ENCODE measurements around a stretch of chr2.

GRCh38 chr2:120802117-120802575, 66.5 kb downstream of the GLI2 start:
- RRBS = no CpG with 5 or more reads among the region's 6 CpGs

- RRBS = 0% methylated on average over 5 of the region's 14 CpGs
Observed at GRCh38 chr2:121071005-121071446, 214.0 kb downstream of the TFCP2L1 start.

DNA sequence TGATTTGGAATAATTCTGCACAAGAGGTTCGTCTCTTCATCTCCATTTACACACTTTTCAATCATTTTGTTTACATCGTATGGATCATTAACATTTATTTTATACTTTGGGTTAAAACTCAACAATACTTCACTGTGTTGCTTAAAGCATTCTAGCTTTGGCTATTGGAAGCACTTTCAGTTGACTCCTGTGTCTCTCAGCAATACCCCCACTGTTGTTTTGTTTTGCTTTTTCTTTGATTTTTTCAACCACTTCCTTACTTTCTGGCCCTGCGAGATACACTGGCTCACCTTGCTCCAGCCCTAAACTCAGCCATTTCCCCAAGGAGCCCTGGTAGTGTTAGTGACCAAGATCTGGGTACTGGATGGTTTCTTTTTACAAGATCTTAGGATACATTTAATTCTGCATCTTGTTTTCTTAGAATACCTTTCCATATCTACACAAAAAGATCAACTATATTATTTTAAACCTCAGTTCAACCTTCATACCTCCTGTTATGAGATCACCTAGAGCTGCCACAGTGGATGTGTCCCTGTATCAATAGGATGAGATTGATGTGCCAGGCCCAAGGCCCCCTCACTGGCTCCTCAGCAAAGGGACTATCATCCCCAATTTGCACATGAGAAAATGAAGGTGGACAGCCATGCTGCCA, 161.3 kb downstream of the CLASP1 start:
- RRBS = no CpG with 5 or more reads among the region's 3 CpGs

GRCh38 chr2:121489987-121490495, 159.2 kb downstream of the CLASP1 start:
- RRBS = no CpG with 5 or more reads among the region's 1 CpG

DNA sequence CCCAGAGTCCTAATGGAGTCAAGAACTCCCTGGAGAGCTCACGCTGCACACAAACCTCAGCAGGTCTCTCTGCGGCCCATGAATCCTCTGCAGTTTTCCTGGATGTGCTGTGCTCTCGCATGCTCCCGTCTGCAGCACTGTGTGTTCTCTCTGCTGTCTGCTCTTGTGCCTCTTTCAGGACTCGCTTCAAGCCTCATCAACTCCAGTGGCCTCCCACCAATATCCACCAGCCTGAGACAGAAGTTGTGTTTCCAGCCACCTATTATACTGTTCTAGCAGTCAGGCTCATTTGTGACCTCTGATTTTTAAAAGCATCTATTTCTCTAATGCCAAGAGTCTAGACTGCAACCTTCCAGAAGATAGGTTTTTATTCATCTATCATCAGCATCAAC, 94.2 kb downstream of the CLASP1 start:
- RRBS = no CpG with 5 or more reads among the region's 5 CpGs

DNA sequence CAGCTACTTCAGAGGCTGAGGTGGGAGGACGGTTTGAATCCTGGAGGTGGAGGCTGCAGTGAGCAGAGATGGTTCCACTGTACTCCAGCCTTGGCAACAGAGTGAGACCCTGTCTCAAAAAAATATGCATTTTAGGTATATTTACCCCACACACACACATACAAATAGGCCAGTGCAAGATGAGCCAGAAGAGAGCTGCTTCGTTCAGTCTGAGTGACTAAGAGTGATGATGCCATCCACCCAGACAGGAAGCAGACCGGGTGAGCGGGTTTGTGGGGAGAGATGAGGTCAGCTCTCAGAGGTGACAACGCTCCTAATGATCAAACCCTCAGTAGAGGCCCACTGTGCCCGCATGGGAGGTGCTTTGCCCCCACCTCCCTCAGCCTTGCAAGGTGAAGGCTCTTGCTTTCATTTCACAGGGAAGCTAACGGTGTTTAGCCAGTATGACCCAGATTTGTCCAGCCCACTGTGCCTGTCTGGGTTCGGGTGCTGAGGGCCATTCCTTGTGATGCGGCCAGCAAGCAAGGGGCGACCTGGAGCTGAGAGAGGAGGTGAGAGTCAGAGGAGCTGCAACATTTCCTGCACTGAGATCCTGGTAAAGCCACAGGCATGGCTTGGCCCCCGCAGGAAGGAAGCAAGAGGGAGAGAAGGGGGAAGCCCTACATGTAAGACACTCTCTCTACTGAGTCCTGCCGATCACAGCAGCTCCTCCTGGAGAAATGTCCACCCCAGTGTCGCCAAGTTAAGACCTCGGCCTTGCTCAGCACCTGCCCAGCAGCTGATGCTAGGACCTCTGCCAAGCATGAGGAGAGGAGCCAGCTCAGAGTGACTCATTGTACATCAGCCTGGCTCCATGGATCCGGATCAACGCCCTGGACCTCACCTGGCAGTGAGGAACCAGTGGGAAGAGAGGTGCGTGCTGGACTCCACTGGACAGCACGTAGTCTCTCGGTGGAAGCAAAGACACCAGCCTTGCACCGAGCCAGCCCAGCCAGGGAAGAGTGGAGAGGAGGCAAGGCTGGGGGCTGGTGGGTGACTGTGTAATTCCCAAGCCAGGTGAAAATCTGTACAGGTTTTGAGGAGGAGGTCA, 37.0 kb downstream of the NIFK start:
- RRBS = no CpG with 5 or more reads among the region's 20 CpGs

GRCh38 chr2:121804290-121804741, 48.9 kb downstream of the TSN start:
- RRBS = no CpG with 5 or more reads among the region's 6 CpGs

- RRBS = no CpG with 5 or more reads among the region's 5 CpGs
Observed at GRCh38 chr2:121831983-121832318, 76.5 kb downstream of the TSN start.

DNA sequence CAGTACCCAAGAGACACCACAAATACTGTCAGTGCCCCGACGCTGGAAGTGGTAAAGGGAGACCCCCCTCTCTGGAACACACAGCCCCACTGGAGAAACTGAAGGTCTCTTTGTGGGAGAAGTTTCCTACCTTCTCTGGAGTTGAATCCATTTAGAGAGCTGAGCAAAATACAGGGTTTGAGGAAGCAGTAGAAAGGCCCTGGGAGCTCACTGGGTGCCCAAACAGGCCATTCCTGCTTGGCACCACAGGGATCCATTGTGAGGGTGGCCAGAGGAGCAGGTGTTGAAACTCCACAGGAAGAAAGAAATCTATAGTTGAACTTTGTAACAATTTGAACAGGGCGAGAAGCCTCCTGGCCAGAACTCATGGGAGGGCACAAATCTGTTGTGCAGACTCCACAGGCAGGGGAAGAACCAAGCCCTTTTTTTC, 1052.8 kb downstream of the TSN start:
- RRBS = no CpG with 5 or more reads among the region's 3 CpGs

GRCh38 chr2:124343808-124344160, 318.7 kb downstream of the CNTNAP5 start:
- RRBS = no CpG with 5 or more reads among the region's 5 CpGs

GRCh38 chr2:124876256-124876698, 851.2 kb downstream of the CNTNAP5 start:
- RRBS = no CpG with 5 or more reads among the region's 3 CpGs

DNA sequence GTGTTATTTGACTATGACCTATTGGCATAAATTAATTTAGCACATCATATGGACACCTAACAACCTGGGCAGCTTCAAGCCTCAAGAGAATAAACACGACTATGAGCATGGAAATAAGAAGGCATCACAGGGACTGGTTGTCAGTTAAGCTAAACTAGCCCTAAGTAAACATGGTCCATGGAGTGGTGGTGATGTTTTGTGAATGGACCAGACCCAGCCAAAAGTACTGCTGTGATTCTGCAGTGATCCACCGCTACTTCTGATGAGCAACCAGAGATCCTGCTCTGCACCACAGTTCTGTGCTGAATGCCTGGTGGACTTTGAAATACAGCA, 960.7 kb upstream of the GYPC start:
- RRBS = no CpG with 5 or more reads among the region's 2 CpGs

DNA sequence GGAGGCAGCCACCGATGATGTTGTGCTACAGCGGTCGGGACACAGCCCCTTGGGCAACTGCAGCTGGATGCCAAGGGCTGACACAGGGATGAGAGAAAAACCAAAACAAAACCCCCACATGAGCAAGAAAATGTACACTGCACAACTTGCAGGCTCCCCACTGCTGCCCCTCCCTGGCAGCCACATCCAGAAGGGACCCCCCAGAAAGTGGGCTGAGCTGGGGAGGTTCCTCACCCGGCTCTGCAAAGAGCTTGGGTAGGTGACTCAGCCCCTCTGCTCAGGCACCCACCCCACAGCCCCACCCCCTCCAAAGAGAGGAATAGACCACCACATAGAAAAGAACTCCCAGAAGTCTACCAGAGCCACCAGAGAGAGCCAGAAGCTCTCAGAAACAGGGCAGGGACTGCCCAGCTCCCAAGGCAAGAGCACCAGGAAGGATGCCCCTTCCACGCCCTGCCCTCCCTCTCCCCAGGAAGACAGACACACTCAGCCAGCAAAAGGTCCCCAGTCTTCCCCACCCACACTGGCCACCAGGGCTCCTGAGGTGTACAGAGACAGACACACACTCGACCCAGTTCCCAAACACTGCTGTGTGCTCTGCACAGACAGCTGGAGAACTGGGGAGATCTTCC, 28.3 kb downstream of the BIN1 start:
- RRBS = no CpG with 5 or more reads among the region's 6 CpGs

DNA sequence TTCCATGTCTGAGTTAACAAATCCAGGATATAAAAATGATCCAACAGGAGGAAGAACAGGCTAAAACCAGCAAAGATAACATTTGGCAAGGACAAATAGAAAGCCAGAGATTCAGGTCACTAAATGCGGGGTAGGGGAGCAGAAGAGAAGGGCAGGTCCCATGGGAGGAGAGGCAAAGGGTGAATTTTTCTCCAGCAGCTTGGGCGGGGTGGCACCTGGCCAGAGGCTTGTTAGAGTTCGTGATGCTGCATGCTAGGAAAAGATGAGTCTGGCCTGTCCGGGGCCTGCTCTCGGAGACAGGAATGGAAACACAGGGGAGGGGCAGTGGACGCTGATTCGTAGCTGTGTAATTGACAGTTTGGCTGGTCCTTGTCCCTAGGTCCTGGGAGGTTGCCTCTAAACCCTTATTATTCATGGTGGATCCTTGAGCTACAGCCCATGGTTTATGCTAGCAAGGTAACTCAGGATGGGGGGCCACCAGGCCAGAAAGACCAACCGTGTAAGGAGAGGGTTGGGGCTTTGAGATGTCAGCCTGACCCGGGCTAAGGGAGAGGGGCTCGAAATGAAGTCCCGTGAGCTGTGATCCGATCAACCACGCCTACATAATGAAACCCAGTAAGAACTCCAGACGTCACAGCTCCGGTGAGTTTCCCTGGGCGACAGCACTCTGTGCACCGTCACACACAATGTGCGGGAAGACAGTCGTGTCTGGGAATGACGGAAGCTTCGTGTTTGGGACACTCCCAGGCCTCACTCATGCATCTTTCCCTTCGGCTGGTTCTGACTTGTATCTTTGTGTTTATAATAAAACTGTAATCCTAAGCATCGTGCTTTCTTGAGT, 44.5 kb downstream of the CYP27C1 start:
- RRBS = 89% methylated on average over 2 of the region's 23 CpGs

DNA sequence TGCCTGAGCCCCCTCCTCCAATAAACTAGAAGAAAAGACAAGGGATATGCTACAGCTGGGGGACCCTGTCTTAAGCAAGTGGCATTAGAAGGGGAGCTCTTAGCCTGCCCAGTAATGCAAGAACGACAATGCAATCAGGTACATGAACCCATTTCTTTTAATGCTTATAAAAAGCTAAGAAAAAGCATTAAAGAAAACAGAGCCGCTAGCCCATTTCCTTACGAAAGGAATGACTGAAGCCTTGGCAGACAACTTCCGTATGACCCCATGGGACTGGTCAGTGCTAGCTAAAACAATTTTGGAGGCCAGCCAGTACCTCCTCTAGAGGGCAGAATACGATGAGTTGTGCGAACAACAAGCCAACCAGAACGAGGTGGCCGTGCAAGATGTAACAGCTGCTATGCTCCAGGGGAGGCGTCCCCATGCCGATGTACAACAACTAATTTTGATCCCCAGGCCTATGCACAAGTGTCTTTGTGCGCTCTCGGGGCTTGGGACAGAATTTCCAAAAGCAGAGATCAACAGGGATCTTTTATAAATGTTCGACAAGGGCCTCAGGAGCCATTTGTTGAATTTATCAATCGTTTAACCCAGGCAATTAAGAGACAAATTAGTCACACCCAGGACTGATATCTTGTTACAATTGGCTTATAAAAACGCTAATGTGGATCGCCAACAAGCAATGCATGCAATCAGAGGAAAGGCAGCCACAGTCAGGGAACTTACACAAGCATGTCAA, 16.7 kb downstream of the MAP3K2 start:
- RRBS = no CpG with 5 or more reads among the region's 16 CpGs

GRCh38 chr2:127373667-127374799, 13.7 kb downstream of the MAP3K2 start:
- RRBS = no CpG with 5 or more reads among the region's 11 CpGs

DNA sequence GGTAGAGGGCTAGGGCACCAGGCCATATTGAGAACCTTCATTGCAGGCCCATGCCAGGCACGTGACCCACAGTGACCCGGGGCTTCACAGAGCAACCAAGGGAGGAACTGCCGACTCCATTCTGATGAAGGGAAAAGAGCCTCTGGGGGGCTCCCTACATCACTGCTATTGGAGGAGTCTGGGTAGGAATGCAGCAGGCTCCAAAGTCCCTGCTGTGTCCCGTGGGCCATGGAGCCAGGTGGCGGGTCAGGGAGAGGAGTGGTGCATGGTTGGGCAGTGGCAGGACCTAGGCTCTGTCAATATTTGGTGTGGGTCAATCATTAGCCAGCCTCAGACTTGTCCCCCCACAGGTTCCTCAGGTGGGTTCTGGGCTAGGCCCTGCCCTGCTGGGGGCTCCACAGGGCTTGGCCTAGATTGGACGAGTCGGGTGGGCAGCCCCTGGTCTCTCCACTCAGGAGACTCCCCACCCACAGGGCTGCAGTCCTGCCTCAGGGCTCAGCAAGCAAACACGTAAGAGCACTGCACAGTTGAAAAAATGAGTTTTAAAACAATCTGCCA, 20.1 kb downstream of the PROC start:
- RRBS = 95% methylated on average over 2 of the region's 8 CpGs

DNA sequence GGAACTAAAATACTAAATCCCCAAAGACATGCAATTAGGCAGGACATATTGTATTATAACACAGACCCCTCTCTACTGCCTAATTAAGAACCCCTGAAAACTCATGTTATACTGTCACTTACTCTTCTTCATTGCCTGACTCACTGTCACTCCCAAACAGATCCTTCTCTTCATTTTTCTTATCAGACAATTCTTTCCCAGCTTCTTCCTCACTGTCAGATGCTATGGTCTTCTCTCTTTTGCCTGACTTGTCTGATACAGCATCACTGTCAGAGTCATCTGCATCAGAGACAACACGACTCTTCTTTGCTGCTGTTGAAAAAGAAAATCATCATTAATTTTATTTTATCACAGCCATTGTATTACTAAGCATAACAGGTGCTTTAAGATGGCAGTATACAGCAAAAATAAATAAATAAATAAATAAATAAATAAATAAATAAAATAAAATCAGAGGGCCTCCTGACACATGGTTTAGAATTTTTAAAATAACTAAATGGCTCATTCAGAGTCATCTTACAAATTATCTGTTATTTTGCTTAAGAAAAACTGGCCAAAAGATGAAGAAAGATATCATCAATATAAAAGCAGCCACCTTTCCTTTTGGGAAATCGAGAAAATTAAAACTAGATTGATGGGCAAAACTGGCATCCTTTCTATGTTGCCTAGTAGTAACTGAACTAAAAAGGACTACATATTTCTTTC, 22.9 kb downstream of the IWS1 start:
- RRBS = no CpG with 5 or more reads among the region's 2 CpGs

- RRBS = no CpG with 5 or more reads among the region's 4 CpGs
Observed at GRCh38 chr2:127584337-127584781, 48.9 kb downstream of the MYO7B start.

DNA sequence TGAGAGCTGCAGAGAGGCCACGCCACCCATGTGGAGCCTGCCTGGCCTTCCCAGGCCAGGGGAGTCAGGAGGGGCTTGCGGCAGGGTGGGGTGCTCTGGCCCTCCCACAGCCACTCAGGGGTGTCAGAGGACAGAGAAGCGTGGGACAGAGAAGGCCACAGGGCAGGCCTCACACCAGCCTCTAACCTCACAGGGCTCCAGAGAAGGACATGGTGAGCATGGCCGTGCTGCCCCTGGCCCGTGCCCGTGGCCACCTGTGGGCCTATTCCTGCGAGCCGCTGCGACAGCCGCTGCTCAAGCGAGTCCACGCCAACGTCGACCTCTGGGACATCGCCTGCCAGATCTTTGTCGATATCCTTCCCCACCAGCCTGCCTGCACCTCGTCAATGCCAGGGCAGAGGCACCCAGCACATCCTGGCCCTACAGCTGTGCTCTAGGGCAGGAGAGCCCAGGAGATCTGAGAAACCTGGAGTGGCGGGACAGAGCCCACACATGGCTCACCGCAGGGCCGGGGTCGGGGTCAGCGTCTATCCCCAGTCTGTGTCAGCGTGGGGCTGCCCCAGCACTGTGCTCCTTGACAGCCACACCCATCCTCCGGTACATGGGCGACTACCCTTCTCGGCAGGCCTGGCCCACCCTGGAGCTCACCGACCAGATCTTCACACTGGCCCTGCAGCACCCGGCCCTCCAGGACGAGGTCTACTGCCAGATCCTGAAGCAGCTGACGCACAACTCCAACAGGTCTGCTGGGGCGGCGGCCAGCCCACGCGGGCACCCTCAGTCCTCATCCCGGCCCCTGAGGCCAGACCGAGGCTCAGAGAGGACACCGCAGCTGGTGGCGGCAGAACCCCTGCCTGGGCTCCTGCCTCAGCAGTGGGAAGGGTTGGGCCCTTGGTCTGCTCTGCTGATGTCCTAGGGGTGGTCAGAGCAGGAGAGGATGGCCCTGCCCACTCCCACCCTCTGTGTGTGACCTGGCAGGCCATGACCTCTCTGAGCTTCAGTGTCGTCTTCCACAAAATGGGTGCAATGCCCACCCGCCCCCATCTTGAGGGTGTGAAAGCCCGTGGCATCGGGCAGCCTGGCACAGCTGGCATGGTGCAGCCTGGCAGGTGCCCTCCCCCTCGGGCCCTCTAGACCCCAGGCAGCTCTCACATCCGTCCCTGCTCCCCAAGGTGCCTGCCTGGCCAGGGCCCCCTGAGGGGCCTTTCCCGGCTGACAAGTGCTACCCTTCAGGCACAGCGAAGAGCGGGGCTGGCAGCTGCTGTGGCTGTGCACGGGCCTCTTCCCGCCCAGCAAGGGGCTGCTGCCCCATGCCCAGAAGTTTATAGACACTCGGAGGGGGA, 14.5 kb upstream of the GPR17 start:
- RRBS = 74% methylated on average over 8 of the region's 50 CpGs